Mesenchymal stem cell of Wharton's jelly (primary cell): ENCODE measurements around a stretch of chr21.

DNA sequence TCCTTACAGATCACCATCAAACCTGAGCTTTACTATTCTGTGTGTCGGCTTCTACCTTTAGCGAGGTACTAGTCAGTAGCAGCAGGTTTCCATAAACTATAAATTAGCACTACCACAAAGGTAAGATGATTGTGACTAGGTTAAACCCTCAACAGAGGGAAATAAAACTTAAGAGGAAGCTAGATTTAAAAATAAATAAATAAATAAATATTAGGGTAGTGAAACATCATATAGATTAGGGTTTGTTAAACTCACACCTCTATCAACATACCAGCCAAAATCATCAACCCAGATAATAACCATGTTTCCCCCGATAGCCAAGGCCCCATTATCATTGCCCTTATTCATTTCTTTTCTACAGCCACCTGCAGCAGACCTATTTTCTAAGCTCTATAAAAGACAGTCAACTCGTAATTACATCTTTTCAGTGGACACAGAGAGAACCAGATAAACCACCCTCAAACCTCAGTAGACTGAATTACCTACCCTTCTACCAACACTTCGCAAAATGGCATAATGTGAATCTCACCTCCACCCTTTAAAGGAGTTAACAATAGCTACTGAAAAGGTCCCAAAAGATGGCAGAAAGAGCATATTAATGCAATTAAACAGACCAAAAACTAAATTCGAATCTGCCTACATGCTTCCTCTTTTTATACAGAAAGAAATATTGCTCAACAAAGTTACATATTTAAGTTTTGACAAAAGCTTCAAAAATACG, 2.5 kb downstream of the APP start:
- CAGE, long polyA plus RNA: no peak

DNA sequence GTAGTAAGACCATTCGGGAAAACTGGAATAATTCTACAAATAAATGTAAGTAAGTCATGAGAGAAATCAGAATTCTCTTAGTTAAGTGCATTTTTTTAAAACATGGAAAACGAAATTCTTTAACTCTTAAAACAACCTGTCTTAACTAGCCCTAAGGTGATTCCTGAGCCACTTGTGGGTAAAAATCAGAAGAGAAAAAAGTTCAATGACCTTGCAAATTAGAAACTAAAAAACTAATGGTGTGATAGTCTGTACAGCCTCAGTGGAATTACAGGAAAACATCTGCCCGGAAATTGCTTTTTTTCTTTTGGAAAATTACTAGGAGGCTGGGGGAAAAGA, 1.9 kb downstream of the APP start:
- CAGE, long polyA plus RNA: no peak

- CAGE, long polyA plus RNA: no peak
Measured at GRCh38 chr21:26928680-26929081, 38.2 kb downstream of the ADAMTS5 start.

- CAGE, long polyA plus RNA: no peak
Measured at GRCh38 chr21:27390409-27390837, 423.5 kb upstream of the ADAMTS5 start.

DNA sequence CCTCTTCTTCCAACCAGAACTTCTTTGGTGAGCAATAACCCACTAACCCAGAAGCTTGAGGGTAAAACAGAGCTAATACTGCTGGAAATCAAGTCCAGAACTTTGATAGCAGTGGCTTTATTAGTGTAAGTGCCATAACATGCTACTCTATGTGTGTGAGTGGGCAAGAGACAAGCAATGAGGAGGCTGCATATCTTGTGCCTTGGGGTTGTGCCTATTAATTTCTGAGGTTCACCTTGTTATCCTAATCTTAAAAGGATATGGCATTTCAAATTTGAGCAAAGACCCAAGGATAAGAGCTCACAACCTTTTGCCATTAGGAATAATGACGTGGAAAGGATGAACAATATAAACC, 481.5 kb upstream of the ADAMTS5 start:
- CAGE, long polyA plus RNA: no peak

- CAGE, long polyA plus RNA: no peak
Measured at GRCh38 chr21:27531913-27532522, 565.1 kb upstream of the ADAMTS5 start.

GRCh38 chr21:27722008-27722571, 755.2 kb upstream of the ADAMTS5 start:
- CAGE, long polyA plus RNA: no peak

DNA sequence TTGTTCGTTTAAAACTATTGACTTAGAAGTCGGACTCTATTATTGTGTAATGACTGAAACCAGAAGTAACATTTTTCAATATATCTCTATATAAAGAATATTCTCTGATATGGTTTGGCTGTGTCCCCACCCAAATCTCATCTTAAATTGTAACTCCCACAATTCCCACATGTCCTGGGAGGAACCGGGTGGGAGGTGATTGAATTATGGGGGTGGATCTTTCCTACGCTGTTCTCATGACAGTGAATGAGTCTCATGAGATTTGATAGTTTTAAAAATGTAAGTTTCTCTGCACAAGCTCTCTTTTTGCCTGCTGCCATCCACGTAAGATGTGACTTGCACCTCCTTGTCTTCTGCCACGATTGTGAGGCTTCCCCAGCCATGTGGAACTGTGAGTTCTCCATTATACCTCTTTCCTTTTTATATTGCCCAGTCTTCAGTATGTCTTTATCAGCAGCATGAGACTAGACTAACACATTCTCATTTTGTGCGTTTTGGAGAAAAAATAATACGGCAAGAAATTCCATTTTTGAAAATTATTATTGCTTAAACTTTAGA, 836.9 kb downstream of the N6AMT1 start:
- CAGE, long polyA plus RNA: no peak

- CAGE, long polyA plus RNA: no peak
Measured at GRCh38 chr21:28257271-28257771, 627.8 kb downstream of the N6AMT1 start.

- CAGE, long polyA plus RNA: no peak
Measured at GRCh38 chr21:28745409-28746222, 139.6 kb downstream of the N6AMT1 start.

- CAGE, long polyA plus RNA: no peak
Measured at GRCh38 chr21:29017772-29017980, 1.5 kb downstream of the RWDD2B start.

GRCh38 chr21:29061174-29061946, 12.1 kb downstream of the CCT8 start:
- CAGE, long polyA plus RNA: no peak

DNA sequence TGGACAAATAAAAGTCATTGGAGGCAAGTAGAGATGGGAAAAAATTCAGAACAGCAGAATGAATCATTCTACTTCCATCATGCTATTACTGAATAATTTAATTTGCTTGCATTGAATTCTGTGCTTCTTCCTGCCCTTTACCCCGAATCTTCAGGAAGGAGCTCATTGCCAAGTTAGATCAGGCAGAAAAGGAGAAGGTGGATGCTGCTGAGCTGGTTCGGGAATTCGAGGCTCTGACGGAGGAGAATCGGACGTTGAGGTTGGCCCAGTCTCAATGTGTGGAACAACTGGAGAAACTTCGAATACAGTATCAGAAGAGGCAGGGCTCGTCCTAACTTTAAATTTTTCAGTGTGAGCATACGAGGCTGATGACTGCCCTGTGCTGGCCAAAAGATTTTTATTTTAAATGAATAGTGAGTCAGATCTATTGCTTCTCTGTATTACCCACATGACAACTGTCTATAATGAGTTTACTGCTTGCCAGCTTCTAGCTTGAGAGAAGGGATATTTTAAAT, 44.2 kb downstream of the MAP3K7CL start:
- CAGE, long polyA plus RNA: no peak

- CAGE, long polyA plus RNA: no peak
Measured at GRCh38 chr21:29187955-29188370, 57.5 kb downstream of the MAP3K7CL start.

DNA sequence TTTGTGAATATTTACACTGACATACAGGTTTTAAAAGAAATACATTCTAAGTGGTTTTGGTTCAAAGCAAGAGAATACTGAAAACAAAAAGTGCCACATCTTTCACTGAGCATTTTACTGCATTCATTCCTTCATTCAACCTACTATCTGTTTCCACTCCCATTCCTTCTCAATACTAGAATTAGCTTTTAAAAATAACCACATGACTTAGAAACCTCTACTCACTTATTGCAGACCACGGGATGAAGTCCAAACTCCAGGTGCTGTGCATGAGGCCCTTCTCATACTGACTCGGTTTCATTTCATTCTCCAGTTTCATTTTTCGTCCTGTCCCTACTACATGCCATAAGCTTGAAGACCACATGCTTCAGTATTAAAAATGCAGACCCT, 2.3 kb upstream of the BACH1 start:
- CAGE, long polyA plus RNA: no peak

- CAGE, long polyA plus RNA: no peak
Measured at GRCh38 chr21:29320935-29321667, 22.4 kb downstream of the BACH1 start.

- CAGE, long polyA plus RNA: no peak
Measured at GRCh38 chr21:29326438-29327483, 28.0 kb downstream of the BACH1 start.

GRCh38 chr21:29434049-29434435, 135.3 kb downstream of the BACH1 start:
- CAGE, long polyA plus RNA: no peak

DNA sequence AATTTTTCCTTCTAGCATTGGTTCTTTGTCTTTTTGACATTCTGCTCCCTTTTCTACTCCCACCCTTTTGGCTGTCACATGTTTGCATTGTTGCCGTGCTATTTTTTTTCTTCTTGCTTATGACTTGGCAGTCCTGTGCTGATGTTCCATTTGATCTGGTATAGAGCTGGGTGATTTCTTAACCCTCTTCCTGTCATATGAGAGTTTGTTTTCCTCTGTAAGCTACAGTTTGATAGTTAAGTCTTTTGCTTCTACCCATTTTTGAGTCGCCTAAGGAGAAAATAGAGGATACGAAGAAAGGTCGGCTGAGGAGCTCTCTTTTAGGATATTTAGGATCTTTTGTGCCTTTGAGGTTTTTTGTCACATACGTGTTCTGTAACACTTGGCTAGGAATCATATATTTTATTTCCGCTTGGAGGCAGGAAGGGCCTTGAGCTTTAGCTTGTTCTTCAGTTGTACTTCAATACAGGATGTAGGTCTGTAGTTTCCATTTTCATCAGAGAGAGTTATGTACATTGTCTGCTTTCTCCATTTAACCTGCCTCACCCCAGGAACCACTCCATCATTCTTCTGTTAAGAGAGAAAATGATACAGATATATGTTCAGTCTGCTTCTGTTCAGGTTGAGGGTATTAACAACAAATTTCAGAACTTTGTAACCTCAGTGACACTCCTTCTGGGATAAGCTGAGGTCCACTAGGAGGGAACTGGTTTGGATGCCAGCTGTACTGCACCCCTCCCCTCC, 150.7 kb downstream of the BACH1 start:
- CAGE, long polyA plus RNA: no peak

GRCh38 chr21:29769356-29769868, 170.4 kb downstream of the GRIK1 start:
- CAGE, long polyA plus RNA: no peak